Jejunum (tissue), 1 donor: ENCODE measurements around the gene TMEM248.

GRCh38 chr7:66737687-66738251 is 2.8 kb upstream of the RABGEF1 start:
- PRO-cap = no peak

- PRO-cap = no peak
Measured at GRCh38 chr7:66741781-66742050, 1.2 kb downstream of the RABGEF1 start.

DNA sequence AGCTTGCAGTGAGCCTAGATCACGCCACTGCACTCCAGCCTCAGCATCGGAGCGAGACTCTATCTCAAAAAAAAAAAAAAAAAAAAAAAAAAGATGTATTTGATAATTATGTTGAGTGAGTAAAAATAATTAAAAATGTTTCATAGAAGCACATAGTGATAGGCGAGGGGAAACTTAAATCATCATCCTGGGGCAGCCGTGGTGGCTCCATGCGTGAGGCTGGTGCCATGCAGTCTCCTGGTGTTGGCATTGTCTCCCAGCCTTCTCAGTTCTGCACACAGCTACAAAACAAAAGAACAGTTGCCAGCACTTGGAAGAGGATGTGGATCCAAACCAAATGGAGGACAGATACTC is 49.1 kb downstream of the RABGEF1 start:
- PRO-cap = no peak

DNA sequence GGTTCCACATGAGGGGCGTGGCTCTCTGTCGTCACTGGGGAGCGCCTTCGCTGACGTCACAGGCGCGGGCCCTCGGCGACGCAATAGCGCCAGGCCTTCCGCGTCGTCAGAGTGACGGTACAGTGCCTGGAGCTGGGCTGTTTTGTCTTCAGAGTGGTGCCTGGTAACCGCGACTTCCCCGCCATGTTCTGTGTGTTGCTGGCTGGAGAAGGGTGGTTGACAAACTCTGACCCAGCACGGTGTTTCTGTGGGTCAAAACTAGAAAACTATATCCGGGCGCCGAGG is 76.1 kb upstream of the TMEM248 start:
- PRO-cap = bidirectional peak, plus-strand start at position 109 of the sequence, minus-strand start outside the sequence

GRCh38 chr7:66920638-66921915 is at the start of gene TMEM248:
Gene TMEM248, plus strand, starts transcription at chr7:66921225.
- PRO-cap = bidirectional peak, plus-strand start at chr7:66921231, minus-strand start at chr7:66921110

DNA sequence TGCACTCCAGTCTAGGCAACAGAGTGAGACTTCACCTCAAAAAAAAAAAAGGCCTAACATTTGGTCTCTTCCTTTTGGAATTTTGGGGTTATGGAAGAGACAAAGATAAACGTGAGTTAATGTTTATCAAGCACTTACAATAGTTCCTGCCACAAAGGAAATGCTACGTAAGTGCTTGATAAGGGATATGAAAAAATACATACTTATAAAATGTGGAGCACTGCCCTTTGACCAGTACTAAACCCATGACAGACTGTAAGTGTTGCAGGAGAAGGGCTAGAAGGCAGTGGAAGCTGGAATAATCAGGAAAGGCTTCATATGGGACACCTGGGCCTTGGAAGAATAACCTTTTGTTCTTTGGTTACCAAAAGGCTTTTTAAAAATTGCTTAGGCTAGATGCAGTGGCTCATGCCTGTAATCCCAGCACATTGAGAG is 25.5 kb downstream of the TMEM248 start:
- PRO-cap = unidirectional peak, plus-strand start at position 286 of the sequence

- PRO-cap = no peak
Measured at GRCh38 chr7:66950526-66951628, 29.9 kb downstream of the TMEM248 start.

- PRO-cap = no peak
Measured at GRCh38 chr7:66953119-66953625, 32.1 kb downstream of the TMEM248 start.

GRCh38 chr7:67518479-67519161 is 241.9 kb downstream of the SPDYE21 start:
- PRO-cap = no peak

GRCh38 chr7:67625280-67626012 is 348.7 kb downstream of the SPDYE21 start:
- PRO-cap = no peak

DNA sequence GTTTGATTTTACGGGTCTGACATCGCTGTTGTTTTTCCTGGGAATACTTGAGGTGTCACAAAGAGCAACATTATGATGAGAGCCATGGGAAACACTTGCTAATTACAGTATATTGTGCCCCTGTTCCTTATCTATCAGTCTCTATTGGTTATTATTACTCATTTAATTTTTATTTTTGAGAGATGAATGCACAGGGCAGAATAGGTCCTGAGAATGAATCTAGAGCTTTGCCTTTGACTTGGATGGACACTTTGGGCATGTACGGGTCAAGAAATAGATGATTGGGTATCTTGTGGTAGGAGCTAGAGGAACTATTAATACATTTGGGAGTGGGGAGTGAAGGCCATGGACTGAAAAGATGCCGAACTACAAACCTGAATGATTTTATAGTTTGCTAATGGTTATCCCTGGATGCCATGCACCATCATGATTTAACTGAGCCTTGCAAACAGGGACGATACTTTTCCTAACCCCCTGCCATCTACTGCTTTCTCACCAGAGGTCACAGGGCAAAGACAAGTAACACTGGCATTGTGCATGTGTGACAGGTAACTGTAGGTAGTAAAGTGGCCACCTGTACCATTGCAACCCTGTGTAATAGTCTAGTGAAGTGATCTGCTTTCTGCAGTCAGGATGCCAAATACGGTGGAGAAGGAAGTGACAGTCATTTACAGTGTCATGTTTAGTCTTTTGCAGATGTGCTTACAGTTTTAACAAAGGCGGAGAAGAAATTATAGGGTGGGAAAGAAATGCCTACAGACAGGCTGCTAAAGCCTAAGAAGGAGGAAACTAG is 157.5 kb downstream of the AUTS2 start:
- PRO-cap = no peak

DNA sequence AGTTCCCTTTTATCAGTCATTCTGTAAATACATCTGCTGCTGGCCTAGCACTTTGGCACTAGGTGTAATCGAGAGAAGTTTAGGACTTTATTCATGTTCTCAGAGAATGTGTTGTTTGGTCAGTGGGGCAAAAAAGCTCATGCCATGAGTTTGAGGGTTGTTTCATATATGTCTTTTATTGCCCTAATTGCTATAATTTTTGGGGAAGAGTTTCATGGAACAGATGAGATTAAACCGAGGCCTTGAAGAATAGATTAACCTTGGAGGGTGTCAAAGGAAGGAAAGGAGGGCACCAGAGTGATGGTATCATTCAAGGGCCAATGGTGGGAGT is 762.8 kb upstream of the GALNT17 start:
- PRO-cap = no peak

- PRO-cap = no peak
Measured at GRCh38 chr7:70495416-70496118, 636.4 kb upstream of the GALNT17 start.

DNA sequence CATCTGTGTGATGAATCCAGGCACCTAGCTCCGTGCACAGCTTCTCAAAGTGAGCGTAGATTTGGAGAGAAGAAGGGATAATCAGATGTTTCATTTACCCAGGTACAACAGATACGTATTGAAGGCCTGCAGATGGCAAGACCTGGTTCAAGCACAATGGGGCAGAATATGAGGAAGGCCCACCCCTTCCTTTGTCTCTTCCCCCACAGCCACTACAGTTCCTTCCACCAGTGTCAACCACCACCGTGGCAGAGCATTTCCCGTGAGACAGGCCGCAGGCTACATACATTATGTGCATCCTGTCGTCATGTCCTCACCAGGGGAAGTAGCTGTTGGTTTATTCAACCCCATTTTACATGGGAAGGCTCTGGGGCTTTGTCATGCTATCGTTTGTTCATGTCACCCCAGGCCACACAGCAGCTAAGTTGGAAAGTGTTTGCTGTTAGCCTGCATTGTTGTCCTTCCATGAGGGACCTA is 471.5 kb upstream of the GALNT17 start:
- PRO-cap = no peak

- PRO-cap = no peak
Measured at GRCh38 chr7:70695833-70696043, 436.2 kb upstream of the GALNT17 start.

- PRO-cap = no peak
Measured at GRCh38 chr7:70696086-70696888, 435.7 kb upstream of the GALNT17 start.

- PRO-cap = no peak
Measured at GRCh38 chr7:70738080-70738643, 393.8 kb upstream of the GALNT17 start.

GRCh38 chr7:70765964-70766773 is 365.8 kb upstream of the GALNT17 start:
- PRO-cap = no peak

GRCh38 chr7:71132263-71133644 is 810 bp downstream of the GALNT17 start:
- PRO-cap = no peak

DNA sequence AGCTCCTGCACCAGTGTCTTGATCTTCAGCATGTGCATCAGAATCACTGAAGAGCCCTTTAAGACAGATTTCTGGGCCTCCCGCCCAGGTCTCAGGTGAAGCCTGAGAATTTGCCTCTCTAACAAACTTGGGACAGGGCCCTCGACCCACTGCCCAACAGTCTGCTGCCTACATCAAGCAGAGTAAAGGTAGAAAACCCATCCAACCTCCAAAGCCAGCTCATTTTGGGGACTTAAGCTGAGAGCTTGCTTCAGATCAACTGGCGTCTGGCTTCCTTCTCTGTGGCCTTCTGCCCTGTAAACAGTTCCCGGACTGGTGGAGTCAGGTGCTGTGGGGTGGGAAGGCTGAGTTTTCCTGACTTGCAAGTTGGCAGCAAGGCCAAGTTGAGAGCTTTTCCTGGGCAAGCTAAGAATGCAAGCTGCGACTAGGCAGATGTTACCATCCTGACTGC is 3.6 kb downstream of the GALNT17 start:
- PRO-cap = no peak